Subcutaneous preadipocyte (primary cell): ENCODE measurements around a stretch of chr7.

GRCh38 chr7:2651347-2652096, 19.7 kb downstream of the TTYH3 start:
- CAGE, long polyA plus RNA = no peak

- CAGE, long polyA plus RNA = no peak
Measured at GRCh38 chr7:2715236-2715589, 27.2 kb downstream of the AMZ1 start.

DNA sequence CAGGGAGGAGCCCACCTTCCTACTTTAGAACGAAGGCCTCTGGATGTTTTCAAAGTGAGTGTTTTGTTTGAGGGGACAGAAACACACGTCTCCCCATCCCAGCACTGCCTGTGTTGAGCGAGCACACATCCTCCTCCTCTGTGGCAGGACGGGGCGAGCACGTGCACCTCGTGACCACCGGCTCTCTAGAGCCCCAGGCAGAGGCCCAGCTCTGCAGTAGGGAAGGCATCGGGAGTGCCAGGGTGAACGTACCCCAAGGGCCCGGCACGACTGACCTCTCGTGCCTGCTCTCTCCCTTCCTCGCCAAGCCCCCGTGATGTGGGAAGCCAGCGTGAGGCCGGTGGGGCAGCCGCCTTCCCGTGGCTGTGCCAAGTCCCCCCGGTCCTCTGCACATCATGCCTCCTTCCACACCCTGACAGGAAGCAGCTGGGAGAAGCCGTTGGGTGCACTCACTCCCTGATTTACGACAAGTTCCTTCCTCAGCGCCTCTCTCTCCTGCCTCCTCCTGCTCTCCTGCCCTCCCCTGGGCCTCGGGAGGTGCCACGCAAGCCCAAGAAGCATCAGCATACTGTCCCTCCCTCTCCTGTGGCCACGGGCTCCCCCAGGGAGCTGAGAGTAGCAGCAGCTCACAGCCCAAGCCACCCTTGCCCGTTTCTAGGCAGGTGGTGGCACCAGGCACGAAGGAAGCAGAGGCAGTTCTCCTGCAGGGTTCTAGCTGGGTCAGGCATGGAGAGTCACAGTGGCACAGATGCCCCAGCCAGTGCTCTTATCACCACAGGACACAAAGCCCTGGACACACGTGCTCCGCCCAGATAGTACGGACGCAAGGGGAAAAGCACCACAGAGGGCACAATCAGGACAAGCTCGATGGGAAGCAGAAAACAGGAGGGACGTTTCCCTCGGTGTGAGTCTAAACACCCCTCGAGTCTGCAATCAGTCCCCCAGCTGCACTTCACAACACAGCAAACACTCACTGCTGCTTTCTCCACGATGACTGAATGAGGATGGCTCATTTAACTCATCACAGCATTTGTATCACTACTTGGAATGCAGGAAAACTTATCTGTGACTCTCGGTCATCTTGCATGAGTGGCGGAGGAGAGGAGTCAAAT, 47.0 kb downstream of the AMZ1 start:
- CAGE, long polyA plus RNA = no peak

- CAGE, long polyA plus RNA = no peak
Measured at GRCh38 chr7:2759801-2760363, 71.9 kb downstream of the AMZ1 start.

DNA sequence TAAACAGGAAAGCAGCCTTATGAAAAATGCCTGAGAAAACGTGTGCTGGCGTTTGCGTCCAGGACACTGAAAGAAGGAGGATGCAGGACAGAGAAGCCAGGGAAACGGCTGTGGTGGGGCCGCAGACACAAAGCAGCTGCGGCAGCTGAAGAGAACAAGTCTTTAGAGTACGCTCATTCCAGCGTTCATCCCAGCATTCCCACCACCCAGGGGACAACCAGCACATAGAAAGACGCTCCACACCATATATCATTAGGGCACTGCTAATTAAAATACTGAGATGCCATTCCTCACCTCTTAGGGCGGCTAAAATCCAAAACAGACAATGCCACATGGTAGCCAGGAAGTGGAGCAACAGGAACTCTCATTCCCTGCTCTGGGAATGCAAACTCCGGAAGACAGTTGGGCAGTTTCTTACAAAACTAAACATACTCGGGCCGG, 18.4 kb downstream of the GNA12 start:
- CAGE, long polyA plus RNA = no peak

- CAGE, long polyA plus RNA = no peak
Measured at GRCh38 chr7:2860484-2861285, 16.6 kb upstream of the GNA12 start.

GRCh38 chr7:2873658-2874301, 29.7 kb upstream of the GNA12 start:
- CAGE, long polyA plus RNA = no peak

DNA sequence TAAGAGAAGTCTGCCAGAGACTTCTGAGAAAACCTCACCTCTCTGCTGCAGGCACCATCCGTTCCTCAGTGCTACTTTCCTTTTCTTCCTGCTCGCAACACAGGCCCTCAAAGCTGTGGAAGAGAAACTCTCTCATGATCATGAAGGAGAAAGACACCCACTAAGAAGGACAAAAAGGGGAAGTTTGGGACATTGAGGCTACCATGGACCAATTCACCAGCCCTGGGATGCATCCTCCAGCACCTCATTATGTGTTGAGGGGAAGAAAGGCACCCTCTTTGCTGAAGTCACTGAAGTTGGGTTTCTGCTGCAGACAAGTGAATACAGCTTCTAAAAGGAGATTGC, 77.0 kb upstream of the CARD11 start:
- CAGE, long polyA plus RNA = no peak

DNA sequence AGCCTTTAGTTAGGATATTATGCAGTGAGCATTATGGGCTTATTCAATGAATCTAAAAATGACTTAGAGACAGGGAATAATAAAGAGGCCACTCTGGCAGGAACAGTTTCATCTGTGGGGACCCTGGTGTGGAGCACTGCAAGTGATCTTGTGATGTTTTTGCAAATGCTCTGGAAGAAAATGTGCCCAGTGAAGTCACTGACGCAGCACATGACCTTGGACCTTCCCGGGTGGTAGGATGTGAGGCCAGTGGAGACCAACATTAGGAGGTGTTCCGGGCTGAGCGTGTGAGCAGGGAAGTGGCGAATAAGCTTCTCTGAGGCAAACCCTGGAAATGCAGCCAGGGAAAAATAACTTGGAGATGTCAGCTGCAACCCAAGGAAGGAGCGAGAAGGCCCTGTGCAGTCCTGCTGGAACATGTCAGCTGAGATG, 18.7 kb upstream of the SDK1 start:
- CAGE, long polyA plus RNA = no peak

DNA sequence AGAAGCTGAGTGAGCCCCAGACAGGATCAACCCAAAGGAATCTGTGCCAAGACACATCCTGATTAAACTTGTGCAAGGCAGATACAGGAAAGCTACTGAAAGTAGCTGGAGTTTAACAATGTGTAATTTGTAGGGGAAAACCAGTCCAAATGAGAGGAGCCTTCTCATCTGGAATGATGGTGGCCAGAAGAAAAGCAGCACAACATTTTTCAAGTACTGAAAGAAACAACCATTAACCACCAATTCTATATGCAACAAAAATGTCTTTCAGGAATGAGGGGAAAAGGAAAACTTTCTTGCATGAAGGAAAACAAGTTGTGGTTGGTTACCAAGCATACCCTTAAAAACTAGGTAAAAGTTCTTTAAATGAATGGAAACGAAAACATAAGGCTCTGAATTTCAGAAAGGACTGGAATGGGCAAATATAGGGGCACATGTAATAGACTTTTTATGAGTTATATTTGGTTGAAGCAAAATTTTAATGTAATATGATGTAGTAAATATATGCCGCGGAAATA, 36.5 kb downstream of the SDK1 start:
- CAGE, long polyA plus RNA = no peak

DNA sequence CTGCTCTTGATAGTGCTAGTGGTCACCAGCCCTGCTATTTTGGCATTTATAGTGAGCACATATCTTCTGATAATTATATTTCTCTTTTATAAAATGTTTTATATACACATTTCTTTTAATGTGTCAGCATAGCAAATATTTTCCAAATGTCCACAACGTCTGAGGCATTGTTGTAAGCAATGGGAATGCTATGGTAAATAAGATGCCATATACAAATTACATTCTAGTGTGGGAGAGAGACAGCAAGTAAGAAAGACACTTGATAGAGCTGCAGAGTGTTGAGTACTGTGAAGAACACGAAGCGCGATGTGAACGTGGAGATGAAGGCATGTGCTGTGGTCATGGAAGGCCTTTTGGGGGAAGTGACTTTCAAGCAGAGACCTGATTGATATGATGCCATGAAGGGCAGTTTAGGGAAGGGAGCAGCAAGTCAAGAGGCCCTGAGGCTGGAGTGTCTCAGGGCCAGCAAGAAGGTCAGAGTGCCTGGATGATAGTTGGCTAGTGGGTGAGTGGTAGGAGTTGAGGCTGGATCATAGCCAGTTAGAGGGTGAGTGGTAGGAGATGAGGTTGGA, 226.1 kb downstream of the SDK1 start:
- CAGE, long polyA plus RNA = no peak

DNA sequence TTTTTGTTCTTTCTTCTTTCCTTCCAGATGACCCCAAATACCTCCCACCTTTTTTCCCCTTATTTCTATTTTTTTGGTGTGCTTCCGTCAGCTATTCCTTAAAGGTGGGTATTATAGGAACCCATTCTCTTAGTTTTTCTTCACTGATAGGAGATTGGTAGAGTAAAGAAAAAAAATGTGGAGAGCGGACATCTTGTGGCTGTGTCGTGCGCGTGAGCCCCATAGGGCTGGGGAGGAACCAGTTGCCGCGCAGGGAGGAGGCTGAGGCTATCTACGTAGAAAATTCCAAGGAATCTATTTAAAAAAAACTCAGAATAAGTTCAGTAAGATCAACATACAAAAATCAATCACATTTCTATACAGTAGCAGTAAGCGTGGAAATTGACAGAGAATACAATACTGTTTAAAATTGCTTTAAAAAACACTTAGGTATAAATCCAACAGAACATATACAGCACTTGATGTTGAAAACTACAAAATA, 399.8 kb downstream of the SDK1 start:
- CAGE, long polyA plus RNA = no peak

- CAGE, long polyA plus RNA = no peak
Measured at GRCh38 chr7:3866583-3867152, 565.6 kb downstream of the SDK1 start.

- CAGE, long polyA plus RNA = no peak
Measured at GRCh38 chr7:4134016-4134498, 548.0 kb upstream of the FOXK1 start.

DNA sequence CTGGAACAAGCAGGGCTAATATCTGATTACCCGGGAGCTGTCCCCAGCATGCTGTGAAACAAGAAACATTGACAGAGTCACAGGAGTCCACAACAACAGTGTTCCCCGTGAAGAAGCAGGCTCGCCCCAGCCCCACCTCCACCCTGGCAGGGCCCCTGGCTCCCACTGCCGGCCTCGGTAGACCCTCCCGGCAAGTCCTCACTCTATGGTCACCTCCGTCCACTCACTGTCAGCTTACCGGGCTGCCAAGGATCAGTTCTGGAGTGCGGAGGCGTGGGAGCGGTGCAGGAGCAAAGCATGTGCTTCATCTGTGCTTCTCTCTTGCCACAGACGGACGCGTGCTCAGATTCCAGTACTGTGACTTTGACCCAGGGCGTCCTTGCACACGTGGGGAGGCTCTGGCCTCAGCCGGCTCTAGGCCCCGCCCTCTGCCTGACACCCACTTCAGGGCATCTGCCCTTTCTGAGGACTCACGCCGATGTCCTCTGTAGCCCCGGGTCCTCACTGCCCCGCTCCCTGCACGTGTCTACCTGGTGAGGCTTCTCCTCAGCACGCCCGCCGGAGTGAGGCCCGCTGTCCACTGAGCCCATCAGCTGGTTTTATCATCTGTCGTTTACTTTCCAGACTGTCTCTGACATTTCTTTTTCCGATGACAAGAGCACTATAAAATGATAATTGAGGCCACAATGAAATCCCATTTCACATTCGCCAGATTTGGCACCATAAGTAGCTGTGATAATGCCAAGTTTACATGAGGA, 547.4 kb upstream of the FOXK1 start:
- CAGE, long polyA plus RNA = no peak

- CAGE, long polyA plus RNA = no peak
Measured at GRCh38 chr7:4744202-4744537, 31.3 kb upstream of the AP5Z1 start.

- CAGE, long polyA plus RNA = no peak
Measured at GRCh38 chr7:4745777-4746735, 29.4 kb upstream of the AP5Z1 start.

DNA sequence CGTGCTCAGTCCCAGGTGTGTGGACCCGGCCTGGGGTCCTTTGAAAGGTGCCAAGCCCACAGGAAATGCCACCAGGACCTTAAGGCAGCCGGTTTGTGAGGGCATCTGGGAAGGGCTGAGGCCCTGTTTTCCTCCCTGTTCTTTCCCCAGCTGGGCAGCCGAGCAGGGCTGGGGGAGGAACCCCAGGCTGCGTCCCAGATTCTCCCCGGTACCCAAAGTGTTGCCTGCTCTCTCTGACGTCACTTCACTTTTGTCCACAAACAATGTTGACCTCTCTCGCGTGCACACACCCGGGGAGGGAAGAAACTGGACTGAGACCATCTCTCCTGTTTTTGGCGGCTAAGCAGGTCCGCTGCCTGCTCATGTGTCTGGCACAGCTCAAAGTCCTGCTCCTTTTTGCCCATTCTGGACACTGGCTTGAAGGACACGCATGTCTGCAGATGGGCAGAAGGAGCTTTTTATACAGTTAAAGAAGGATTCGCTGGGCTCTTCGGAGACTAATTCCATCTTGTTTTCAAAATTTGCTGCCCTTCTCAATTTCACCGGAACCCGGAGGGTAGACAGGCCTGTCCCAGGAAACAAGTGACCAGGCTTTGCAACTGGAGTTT, 37.4 kb downstream of the PAPOLB start:
- CAGE, long polyA plus RNA = no peak

DNA sequence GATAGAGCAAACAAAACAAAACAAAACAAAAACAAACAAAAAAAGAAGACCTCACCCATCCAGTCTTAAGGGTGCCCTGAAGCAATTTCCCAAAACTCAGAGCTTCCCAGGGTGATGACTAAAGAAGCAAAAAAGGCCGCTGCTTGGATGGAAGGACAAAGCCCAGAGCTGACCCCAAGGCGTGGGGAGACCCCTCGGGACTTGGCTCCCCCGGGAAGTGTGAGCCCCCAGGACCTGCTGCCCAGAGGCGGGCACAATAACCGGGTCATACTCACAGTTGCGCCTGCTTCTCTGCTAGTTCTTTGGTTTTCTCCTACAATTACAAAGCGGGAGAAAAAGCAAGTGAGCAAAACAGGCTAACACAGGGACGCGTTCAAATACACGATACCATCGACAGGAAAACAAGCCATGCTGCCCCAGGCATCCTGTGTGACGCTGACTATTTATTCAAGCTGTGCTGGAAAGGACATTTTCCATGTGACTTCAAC, 29.9 kb downstream of the PAPOLB start:
- CAGE, long polyA plus RNA = no peak

GRCh38 chr7:5065652-5066563, 20.2 kb downstream of the RBAK start:
- CAGE, long polyA plus RNA = no peak